Colic lymph node (tissue), 1 donor: ENCODE measurements around a stretch of chr18.

DNA sequence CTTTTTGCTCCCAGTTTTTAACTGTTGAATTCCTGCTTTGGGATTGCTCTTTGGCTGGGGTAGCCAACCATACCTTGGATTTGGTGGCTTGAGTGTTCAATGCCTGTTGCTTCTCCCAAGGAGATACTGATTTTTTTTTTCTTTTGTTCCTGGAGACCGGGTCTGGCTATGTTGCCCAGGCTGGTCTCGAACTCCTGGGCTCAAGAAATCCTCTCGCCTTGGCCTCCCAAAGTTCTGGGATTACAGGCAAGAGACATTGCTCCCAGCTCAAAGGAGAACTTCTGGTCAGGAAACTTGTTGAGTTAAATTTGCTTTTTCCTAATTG, 3.0 kb downstream of the TGIF1 start:
- PRO-cap, result no peak

GRCh38 chr18:3508999-3509676, 59.2 kb downstream of the TGIF1 start:
- PRO-cap, result no peak

GRCh38 chr18:3540678-3541714, 91.0 kb downstream of the TGIF1 start:
- PRO-cap, result no peak

DNA sequence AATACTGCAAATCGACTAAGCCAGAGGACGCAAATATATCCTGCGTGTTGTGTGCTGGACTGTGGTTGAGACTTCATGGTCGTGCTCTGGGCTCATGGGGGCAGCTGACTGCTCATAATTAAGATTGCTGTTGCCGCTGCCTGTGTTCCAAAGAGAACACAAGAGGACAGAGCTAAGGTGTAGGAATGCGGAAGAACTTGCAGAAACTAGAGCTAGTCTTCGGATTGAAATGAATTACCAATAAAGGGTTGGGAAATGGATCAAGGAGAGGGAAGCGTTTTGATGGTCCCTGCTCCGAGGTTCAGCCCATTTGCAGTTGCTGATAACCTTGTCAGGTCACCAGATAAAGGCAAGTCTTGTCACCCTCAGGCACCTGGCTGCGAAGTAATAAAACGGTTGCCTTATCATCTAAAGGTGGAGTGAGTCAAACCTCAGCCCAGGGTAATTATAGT, 152.9 kb downstream of the TGIF1 start:
- PRO-cap, result unidirectional peak, plus-strand start at position 169 of the sequence

- PRO-cap, result no peak
Observed at GRCh38 chr18:3660737-3661713, 211.1 kb downstream of the TGIF1 start.

DNA sequence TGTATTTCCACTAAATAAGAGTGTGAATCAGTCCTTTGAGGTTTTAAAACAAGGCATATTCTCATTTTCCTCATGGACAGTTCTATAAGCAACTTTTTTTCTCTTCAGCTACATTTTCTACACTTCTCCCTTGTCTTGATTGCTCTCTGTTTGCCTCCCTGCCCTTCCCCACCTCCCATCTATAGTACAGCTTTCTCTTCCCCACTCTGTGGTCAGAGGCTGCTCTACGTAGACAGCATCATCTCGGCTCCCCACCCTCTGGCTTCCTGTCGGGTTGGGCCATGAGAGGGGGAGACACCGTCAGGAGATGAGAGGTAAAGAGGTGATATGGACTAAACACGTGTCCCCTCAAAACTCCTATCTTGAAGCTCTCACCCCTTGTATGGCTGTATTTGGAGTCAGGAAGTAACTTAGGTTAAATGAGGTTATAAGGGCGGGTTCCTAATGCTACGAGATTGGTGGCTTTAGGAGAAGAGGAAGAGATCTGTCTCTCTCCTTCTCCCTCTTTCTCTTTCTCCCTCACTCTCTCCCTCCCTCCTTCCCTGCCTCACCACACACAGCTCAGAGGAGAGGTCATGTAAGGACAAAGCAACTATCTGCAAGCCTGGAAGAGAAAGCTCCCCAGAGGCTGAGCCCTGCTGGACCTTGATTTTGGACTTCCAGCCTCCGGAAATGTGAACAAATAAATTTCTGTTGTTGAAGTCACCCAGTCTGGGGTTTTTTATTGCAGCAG, 138.2 kb downstream of the AKAIN1 start:
- PRO-cap, result bidirectional peak, plus-strand start at position 269 of the sequence, minus-strand start at position 181 of the sequence

DNA sequence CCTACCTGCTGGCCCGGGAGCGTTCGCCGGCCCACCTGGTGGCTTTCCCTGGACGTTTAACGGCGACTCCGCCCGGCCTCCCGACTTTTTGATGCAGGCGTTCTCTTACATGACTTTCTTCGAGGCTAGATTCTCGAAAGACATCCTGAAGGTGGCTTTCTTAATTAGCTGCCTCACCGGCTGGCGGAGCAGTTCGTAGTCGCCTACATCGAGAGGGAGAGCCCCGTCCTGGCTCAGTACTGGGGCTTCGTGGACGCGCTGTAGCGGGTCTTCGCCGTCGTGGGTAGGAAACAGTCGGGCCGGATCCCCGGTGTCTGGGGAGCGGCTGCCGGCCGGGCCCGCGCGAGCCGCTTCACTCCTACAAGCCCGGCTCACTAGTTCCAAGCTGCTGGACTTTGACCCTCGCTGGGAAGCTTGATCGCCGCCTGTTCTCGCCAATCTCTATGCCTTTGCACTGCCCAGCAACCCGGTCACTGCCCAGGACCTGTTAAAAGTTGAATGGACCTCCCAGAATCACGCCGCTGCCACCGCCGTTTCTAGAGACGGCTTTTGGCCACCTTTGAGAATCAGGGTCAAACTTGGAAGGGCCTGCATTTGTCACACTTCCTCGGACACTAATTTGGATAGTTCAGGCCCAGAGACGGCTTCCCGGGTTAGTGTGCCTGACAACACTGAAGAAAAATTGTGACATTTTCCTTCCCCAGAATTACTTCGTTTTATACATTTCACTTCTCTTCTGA, 41.4 kb upstream of the AKAIN1 start:
- PRO-cap, result bidirectional peak, plus-strand start at position 288 of the sequence, minus-strand start at position 285 of the sequence

- PRO-cap, result unidirectional peak, minus-strand start at chr18:5310246; unidirectional peak, minus-strand start at chr18:5310266
Observed at GRCh38 chr18:5310050-5310571, 14.6 kb upstream of the ZBTB14 start.

GRCh38 chr18:5396135-5396368, 100.5 kb upstream of the ZBTB14 start:
- PRO-cap, result no peak

GRCh38 chr18:5396969-5397679, 101.6 kb upstream of the ZBTB14 start:
- PRO-cap, result no peak

- PRO-cap, result no peak
Observed at GRCh38 chr18:5420972-5421514, 122.8 kb downstream of the EPB41L3 start.

- PRO-cap, result no peak
Observed at GRCh38 chr18:5433649-5434224, 110.1 kb downstream of the EPB41L3 start.

DNA sequence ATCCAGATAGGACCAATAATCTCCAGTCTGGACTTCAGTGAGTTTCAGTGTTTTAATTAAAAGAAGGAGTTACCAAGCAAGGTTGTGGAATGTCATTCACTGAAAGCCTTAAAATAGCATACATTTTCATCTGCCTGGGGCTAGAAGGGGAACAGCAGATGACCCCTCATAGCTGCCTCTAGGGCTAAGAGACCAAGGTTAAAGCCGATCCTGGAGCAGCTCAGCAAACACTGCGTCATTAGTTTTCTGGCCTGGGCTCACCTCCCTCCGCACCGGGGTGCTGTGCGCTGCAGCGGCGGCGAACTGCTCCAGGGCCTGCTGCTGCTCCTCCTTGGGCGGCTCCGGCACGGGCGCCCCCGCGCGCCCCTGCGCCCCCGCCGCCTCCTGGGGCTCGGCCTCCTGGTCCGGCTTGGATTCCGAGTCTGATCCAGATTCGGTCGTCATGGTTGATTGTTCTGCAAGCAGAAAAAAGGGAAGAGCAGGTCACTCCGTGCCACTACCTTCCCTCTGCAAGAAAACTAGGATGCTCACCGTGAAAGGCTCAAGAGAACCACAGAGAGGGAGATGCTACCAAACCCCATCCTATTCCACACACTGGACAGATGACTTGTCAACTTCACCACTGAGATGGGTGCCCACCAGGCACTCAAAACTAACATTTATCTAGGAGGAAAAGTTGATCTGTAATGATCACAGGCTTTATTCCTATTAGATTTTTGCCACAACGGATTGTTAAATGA, 54.9 kb downstream of the EPB41L3 start:
- PRO-cap, result unidirectional peak, minus-strand start at position 272 of the sequence

- PRO-cap, result no peak
Observed at GRCh38 chr18:5542297-5542693, 1.5 kb downstream of the EPB41L3 start.

DNA sequence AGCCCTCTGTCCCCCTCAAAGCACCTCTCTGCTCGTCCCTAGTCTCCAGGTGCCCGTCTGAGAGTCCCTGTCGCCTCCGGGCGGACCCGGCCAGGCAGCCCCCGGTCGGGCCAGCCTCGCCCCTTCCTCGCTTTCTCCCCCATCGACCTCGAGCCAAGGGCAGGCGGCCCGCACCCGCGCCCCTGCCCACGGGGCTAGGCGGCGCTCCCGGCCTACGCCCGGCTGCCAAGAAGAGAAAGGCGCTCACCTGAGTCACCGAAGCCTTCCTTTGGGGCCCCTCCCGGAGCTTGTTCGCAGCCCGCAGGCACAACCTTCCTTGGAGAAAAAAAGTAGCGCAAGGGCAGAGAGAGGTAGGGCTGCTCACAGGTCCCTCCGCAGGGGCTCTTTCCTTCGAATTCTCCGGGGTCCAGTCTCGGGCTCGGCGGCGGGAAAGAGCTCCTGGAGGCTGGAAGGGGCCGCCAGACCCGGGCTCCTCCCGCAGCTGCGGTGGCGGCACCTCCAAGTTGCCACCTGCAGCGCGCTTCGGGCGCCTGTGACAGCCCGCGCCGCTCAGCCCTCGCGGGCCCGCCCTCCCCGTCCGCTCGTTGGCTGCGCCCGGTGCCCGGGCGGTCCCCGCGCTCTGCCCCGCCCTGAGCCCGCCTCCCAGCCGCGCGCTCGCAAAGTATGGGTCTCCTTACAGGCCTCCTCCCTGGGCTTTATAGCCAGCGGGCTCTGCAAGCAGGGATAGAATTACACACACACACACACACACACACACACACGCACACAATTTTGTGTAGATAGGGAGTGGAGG, 86.5 kb upstream of the EPB41L3 start:
- PRO-cap, result no peak

GRCh38 chr18:6145970-6146752, 250.8 kb upstream of the TMEM200C start:
- PRO-cap, result no peak

DNA sequence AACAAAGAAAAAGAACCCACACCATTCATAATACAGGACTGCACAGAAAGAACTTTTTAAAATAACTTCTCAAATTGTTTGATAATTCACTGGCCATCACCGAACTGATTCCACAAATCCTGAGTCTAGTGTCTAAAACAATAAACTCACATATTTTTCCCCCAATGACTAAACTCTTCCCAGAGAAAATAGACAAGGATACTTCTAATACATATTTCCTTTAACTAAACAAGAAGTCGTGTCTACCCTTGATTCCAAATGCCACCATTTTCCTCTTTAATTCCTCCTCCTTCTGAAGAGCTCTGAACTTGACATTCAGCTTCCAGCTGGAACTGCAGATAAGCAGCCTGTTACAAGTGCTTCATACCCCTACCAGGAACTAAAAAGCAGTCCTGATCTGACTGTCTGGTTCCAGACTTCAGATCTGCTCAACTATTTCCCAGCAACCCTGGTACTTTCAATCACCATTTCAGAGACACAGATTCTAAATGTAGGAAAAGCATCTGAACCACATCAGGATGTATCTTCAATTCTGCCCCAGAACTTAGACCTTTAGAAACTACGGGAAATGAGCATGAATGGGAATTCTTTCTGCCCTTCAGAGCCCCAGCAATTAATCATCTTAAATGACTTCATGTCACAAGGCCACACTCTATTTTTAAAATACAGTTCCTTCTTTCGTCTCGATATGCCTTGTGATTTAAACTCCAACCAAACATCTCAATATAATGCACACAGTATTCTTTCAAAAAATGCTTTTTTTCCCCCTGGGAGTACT, 159.6 kb downstream of the L3MBTL4 start:
- PRO-cap, result no peak

GRCh38 chr18:6362860-6363059, 52.0 kb downstream of the L3MBTL4 start:
- PRO-cap, result no peak

DNA sequence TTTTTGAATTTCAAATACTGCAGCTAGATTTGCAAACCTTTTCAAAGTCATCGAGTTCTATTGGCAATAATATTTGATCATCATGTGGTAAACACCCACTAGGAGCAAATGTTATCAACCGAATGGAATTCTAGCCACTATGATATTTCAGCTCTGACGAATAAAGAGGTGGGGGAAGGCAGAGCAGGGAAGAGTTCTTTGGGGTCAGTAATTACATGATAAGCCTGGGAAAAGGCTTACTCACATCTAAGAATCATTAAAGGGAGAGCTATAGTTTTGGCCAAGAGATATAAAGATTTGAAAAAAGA, 104.9 kb upstream of the ARHGAP28 start:
- PRO-cap, result no peak

- PRO-cap, result no peak
Observed at GRCh38 chr18:7414328-7415030, 152.6 kb upstream of the PTPRM start.